Mesangial cell (primary cell): ENCODE measurements around a stretch of chr4.

- RAMPAGE, long total RNA, result no peak
These were observed 45.8 kb upstream of the CYP4V2 start for GRCh38 chr4:186145577-186145909.

DNA sequence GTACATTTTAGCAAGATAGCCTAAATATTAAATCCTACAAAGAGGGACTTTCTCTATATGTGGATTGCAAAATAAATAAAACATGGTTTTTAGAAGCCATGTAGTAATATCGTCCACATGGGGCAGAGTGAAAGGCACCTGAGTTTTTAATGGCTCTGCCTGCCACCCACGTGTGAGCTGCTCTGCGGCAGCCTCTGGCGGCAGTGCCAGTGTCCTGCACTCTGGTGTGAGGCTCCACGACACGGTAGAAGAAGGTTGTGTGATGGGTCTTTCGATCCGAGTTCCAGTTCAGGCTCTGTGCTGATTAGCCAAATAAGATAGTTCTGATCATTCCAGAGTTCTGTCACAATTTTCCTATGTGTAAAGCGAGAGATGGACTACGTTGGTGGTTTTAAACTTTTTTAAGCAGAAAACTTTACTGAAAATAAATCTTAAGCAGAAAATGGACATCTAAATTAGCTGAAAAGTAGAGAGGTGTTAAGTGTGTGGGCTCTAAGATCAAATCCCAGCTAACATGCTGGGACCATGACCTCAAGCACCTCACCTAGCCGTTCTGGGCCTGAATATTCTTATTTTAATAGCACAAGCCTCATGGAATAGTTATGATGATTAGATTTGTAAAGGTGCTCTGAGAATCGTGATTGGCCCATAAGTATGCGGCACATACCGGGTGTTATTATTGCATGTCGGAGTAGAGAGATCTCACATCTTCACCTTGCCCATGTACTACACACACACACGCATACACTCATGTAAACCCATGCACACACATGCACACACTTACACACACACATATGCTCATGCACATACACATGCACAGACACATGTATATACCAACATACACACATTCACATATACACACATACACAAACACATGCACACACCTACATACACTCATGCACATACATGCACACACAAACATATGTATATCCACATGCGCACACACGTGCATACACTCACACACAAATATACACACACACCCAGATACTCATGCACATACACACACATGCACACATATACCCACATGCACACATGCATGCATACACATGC is 10.8 kb downstream of the CYP4V2 start:
- RAMPAGE, long total RNA, result no peak

GRCh38 chr4:186643760-186644378 is 79.8 kb downstream of the FAT1 start:
- RAMPAGE, long total RNA, result no peak

GRCh38 chr4:186684559-186685388 is 38.9 kb downstream of the FAT1 start:
- RAMPAGE, long total RNA, result no peak

DNA sequence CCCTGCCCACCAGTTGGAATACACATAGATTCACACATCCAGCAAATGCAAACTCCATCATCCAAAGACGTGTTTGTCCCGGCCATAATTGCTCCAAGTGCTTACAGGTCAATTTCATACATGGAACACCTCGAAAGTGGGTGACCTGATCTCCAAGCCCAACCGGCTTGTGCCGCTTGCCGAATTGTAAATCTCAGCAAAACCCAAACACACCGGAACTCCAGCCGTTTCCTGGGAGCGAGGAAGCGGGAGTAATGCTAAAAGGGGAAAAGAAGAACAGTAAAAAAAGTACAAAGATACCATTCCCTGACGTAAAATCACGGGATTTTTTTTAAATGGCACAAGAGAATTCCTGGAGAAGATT is 1.4 kb upstream of the FAT1 start:
- RAMPAGE, long total RNA, result no peak

DNA sequence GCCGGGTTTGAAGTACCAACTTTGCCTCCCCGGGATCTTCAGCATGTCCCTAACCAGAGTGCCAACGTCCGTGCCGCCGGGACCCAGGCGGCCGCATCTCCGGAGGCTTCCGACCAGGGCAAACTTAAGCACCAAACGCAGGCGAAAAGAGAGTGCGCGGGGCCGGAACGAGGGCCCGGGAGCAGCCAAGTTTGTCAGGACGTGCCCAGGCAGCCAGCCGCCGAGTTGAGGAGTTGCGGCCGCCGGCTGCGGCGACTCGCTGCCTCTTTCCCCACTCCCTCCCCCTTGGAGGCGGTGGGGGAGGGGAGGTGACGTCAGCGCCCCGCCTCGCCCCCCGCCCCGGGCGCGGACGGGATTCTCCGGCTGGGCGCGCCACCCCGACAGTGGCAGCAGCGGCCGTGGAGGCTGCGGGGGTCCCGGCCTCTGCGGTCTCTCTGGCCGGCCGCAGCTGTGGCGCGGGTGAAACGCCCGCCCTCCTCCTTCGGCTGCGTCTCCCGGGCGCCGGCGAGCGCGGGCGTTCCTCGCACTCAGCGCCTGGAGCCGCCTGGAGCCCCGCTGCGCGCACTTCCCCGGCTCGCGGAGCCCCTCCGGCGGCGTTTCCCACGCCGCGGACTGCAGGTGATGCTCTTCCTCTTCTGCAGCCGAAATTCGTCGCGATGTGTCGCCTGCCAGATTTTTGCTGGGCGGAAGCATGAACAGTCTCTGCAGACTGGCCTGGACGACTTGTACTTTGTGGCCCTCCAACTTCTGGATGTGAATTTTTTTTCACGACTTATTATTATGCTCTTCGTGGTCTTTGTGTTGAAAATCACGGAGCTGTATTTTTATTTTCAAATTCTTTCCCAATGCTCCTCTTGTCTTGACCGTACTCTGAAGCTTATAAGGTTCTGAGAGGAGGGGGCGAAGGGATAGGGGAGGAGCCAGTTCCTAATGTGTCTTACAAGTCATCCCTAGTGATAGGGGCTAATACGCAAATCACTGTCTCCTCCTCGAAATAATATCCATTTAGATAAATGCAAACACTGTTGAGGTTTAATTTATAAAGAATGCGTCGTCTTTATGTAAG is 3.1 kb upstream of the FAT1 start:
- RAMPAGE, long total RNA, result start-site peak on the minus strand centred at position 237 of the sequence, 114 bp wide, 1,362 reads

GRCh38 chr4:186851975-186852616 is 128.4 kb upstream of the FAT1 start:
- RAMPAGE, long total RNA, result no peak

- RAMPAGE, long total RNA, result no peak
These were observed 11.8 kb upstream of the TRIML1 start for GRCh38 chr4:188127332-188127860.

GRCh38 chr4:188179521-188179982 is 40.3 kb downstream of the TRIML1 start:
- RAMPAGE, long total RNA, result no peak

GRCh38 chr4:188400288-188401088 is 261.2 kb downstream of the TRIML1 start:
- RAMPAGE, long total RNA, result no peak

- RAMPAGE, long total RNA, result no peak
These were observed 862.7 kb downstream of the TRIML1 start for GRCh38 chr4:189001791-189002479.

DNA sequence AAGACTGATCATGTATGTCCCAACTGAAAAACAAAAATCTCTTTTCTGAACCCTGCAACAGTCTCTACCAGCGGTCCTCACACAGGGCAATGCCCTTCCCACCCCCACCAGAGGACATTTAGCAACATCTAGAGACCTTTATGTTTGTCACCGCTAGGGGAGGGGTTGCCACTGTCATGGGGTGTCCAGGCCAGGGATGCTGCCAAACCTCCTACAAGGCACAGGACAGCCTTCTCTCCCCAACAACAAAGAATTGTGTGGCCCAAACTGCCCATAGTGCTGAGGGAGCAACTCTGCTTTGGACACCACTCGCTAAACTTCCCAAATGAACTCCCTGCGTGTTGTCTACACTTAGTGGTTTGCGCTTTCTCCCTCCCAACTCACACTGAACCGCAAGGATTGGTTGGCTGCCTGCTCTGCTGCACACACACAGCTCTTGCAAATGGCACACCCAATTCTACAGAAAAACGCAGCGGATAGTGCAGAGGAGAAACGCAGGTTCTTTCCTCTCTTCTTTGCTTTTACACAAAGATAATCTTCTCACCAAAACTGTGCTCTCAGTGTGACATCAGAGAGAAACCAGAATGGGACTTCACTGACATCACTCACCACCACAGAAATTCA is 219.2 kb upstream of the FRG1 start:
- RAMPAGE, long total RNA, result no peak